ENCODE results near the gene MCF2L.

- PRO-cap, result no peak
Observed at GRCh38 chr13:112887925-112888540, 81.0 kb upstream of the MCF2L start.

DNA sequence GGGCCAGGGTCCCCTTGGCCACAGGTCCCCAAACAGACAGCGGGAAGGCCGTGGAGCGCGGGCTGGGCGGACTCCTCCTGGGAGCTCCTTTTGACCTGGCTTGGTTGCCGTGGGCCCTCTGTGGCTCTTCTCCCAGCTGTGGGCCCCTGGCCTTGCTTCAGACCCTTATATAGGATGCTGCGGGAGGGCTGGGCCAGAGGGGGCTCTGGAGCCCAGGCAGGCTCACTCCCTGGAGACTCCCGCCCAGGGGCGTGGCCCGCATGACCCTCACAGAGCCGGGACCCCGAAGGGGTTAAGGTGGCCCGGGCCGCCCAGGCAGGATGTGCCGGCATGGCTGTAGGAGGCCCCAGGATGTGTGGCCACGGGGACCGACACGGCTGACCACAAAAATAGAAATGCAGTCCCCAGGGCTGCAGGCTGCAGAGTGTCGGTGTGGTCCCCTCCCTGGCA, 74.0 kb upstream of the MCF2L start:
- PRO-cap, result no peak

DNA sequence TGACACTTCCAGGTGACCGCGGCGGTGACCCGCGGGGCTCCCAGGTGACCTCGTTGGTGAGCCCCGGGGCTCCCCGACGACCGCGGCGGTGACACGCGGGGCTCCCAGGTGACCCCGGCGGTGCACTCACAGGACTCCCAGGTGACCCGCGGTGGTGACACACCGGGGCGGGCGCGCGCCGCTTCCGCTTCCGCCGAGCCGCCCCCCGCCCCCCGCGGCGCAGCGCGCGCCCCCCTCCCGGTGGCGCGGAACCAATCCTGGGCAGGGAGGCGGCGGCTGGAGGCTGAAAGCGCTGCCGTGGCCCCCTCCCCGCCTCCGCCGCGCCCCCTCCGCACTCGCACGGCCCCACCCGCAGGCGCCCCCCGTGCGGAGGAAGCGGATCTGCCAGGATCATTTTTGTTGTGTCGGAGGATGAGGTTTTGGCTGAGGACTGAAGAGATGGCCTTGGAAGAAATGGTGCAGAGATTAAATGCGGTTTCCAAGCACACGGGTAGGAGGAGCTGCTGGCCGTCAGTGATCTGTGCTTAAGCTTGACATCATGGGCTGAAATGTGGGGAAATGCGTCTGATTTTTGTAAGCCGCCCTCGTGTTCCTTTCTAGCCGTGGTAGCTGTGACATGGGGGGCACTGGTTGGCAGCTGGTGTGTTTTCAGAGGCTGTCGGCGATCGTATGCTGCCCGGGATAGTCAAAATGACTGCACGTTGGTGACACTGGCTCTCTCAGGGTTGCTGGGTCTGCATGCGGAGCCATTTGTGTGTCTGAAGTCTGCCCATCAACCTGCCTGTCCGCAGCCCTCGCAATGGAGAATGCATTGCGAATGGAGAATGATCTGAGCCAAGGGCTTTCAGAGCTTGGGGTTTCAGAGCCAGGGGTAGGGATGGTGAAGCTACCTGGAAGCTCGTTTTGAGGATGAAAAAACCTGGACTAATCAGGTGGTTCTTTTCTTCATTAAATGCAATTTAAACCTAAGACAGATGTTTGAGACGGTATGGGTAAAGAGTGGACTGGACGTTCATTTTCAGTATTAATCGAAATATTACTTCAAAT, at the start of gene MCF2L:
TSS of gene MCF2L (plus strand) at position 246 of the 1,047 bp plus-strand sequence.
- PRO-cap, result bidirectional peak, plus-strand start at position 264 of the sequence, minus-strand start at position 139 of the sequence

DNA sequence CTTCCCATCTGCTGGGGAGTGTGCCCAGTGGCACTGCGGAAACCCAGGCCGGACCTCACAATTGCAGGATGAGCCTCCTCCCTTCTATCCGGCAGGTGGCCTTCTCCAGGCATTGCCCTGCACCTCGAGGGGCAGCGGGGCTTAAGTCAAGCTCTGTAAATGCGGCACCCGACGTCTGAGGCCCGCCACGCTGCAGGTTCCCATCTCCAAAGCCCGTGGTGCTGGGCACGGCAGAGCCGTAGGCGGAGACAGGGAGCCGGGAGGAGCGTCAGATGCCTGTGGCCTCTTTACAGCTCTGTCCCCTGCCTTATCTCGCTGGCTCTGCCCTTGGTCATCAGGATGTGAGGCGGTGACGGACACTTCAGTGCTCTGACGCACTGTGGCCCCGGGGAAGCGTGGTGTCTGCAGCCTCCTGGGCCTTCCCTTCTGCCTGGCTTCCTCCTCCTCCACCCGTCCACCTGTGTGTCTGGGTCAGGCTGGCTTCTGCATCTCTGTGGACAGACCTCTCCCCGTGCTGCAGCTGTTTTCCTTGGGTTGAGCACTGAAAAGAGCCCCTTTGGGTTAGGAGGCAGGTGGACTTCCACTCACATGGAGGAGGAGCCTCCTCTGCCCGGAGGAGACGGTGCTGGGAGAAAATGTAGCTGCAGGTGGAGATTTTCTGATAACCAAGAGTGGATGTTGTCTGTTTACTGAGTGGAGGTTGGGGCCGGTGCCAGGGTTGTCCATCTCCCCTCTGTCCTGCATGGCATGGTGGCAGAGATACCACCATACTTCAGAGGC, 14.5 kb downstream of the MCF2L start:
- PRO-cap, result bidirectional peak, plus-strand start at position 380 of the sequence, minus-strand start at position 314 of the sequence

DNA sequence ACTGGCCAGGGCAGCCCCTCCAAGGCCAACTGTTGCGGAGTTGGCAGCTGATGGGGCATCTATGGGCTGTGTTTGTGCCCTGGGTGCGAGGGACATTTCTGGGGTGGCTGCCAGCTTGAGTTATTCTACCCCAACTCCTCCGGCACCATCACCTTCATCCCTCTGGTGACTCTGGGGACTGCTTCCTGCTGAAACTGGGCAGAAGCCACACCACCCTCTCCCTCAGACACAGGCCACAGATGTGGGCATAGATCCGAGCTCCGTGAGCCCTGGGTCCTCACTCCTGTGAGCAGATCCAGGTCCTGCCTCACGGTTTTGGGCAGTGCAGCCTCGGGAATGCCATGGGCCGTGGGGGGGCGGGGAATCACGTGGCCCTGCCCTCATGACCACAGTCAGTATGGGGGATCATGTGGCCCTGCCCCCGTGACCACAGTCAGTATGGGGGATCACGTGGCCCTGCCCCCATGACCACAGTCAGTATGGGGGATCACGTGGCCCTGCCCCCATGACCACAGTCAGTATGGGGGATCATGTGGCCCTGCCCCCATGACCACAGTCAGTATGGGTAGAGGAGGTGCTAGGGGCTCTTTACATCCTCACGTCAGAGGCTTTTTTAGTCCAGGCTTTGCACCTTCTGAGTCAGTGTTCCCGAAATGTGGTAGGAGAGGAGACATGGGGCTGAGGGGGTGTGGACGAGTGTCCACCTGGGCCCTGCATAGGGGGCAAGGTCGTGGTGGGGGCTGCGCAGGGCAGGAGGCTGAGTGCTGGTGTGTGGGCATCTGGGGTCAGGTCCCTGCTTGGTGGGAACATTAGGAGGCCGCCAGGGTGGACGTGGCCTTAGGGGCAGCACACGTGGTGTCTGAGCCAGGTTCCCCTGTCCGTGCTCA, 64.3 kb upstream of the F7 start:
- PRO-cap, result no peak

DNA sequence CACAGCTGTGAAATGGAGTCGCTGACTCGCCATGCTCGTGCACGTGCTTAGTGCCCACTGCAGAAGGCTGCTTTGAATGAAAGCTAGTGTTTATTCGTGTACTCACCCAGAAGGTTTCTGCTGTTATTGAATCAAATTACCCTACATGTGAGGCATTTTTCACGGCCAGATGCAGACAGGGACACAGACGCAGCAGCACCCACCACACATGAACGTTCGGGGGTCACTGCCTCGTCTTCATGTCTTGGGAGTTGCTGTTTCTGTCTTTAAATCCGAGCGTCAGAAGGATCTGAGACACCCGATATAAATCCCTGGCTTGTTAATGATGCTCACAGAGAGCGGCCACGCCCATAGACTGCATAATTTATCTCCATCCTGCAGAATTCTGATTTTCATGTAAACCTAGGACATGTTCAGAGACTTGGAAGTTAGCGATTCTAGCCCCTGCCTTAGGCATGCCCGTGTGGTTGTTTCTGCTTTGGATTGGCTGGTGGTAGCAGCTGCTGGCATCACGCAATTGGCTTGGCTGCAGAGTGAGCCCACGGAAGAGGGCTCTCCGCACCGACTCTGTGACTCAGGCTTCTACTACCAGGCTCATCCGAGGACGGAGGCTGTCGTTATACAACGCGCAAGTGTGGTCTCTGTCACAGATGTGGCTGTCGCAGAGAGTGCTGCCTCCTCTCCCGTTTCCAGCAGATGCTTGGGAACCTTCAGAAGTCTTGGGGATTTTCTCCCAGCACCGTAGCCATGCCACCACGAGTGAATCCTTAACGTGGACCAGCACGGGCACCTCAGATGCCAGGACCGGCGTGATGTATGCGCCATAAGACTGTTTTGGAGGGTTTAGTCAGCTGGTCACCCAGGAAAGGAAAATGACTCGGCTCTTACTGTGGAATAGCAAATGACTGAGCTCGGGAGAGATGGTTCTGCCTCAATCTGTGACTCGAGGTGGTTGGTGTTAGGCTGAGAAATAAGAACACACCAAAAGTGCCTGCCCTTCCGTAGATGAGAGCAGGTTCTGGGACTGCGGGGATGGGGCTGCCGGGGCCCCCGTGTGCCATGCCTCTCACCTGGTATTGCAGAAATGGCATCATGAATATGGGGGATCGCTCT, 61.2 kb upstream of the F7 start:
- PRO-cap, result no peak

DNA sequence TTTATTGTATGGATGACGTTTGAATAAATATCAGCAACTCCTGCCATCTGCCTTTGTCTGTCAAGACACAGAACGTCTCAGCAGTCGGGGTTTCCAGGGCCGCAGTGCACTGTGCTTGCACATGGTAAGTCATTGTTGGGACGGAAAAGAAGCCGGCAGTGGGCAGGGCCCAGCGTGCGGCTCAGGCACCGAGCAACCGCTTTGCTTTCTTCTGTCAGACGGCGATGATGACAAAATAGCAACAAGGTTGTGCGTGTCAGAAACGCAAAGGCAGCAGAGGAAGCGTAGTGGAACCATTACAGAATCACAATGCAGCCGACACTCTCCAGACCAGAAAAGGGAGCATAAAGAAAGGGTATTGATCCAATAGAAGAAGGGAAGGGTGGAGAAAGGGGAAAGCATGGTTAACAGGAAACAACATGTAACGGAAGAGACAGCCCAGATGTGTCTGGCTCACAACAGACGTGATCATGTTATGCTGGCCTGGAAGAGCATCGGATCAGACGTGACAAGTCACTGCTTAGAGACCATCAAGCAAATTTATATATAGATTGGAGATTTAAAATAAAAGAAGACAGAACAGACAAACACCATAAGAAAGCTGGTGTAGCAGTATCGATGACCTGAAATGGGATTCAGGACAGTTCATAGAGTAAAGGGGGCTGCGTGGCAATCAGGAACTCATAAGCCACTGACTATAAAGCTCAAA, 6.9 kb upstream of the F7 start:
- PRO-cap, result no peak

GRCh38 chr13:113209210-113209422, 297 bp upstream of the CUL4A start:
- PRO-cap, result no peak

DNA sequence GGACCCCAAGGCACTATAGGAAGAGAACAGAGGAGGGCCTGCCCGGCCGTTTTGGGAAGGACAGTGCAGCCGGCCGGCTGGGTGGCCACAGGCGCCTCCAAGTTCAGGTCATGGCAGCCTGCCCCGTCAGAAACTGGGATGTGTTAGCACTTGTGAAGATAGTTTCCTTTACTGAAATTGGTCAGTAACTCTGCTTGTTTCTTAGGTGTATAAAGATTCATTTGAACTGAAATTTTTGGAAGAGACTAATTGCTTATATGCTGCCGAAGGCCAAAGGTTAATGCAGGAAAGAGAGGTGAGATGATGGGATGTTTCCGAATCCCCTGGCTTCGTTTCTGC, 24.2 kb downstream of the CUL4A start:
- PRO-cap, result no peak

GRCh38 chr13:113234878-113235663, 25.7 kb downstream of the CUL4A start:
- PRO-cap, result no peak

DNA sequence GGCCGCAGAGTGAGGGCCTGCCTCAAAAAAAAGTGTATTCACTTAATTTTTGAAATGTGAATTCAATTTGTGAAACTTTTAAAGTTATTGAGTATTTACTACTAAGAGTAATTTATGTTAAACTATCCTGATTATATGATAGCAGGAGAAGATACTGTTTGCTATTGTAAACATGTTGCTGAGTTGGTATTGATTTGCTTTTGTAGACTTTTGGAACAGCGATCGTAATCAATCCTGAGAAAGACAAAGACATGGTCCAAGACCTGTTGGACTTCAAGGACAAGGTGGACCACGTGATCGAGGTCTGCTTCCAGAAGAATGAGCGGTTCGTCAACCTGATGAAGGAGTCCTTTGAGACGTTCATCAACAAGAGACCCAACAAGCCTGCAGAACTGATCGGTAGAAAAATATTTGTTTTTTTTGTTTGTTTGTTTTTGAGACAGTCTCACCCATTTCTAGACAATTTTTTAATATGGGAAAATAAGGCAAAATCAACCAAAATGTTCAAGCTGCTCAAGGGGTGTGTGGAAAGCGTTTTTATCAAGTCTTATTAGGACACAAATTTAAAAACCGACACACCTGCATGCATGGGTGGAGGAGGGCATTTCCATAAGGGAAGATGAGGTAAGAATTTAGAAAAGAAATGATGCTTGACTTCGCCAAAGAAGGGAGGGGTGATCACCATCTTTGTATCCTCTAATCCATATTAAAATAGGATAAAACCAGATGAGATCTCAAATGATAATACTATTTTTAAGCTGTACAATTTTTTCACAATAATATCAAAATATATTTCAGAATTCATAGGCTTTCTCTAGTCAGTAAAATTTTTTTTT, 33.6 kb downstream of the CUL4A start:
- PRO-cap, result no peak

GRCh38 chr13:113245757-113246143, 36.3 kb downstream of the CUL4A start:
- PRO-cap, result no peak

DNA sequence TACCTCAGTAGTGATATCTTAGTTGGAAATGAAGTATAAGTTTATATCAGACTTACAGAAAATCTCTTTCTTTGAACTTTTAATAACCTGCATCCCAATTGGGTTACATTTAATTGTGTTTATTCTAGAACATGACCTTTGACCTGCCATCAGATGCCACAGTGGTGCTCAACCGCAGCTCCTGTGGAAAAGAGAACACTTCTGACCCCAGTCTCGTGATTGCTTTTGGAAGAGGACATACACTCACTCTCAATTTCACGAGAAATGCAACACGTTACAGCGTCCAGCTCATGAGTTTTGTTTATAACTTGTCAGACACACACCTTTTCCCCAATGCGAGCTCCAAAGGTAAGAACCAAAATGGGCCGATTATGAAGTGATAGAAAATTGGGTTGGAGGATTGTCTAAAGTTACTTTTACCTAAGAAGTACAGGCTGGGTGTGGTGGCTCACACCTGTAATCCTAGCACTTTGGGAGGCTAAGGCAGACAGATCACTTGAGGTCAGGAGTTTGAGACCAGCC, 12.5 kb downstream of the LAMP1 start:
- PRO-cap, result no peak

GRCh38 chr13:113322586-113323554, 25.8 kb downstream of the LAMP1 start:
- PRO-cap, result no peak

- PRO-cap, result no peak
Observed at GRCh38 chr13:113393068-113393657, 29.2 kb upstream of the GRTP1 start.

- PRO-cap, result no peak
Observed at GRCh38 chr13:113405348-113405496, 41.3 kb upstream of the GRTP1 start.

- PRO-cap, result no peak
Observed at GRCh38 chr13:113408049-113408707, 44.2 kb upstream of the GRTP1 start.

GRCh38 chr13:113410391-113411255, 42.7 kb downstream of the ADPRHL1 start:
- PRO-cap, result no peak

DNA sequence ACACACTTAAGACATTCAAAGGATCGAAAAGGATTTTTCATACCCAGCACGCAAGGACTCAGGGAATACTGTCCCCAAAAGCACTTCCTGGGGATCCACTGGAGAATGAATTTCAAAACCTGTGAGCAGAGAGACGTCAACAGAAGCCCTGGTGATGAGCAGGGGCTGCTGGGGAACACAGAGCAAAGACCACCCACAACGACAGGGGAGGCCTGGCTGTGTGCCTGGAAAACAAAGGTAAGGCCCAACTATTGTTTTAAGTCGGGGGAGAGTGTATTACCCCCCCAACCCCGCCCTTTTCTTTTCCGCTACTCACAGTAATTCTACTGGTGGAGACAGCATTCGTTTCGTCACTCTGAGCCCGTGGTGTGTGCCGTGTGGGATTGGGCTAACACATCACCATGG, 18.5 kb upstream of the ADPRHL1 start:
- PRO-cap, result no peak

GRCh38 chr13:113478625-113479510, 11.6 kb downstream of the DCUN1D2 start:
- PRO-cap, result no peak

All from duodenum (tissue), 1 donor.